Foreskin fibroblast (primary cell): Measurements from ENCODE around the gene PSRC1.

- RRBS, result no CpG with 5 or more reads among the region's 11 CpGs
These were observed 1424.4 kb upstream of the PRMT6 start for GRCh38 chr1:105631904-105632651.

DNA sequence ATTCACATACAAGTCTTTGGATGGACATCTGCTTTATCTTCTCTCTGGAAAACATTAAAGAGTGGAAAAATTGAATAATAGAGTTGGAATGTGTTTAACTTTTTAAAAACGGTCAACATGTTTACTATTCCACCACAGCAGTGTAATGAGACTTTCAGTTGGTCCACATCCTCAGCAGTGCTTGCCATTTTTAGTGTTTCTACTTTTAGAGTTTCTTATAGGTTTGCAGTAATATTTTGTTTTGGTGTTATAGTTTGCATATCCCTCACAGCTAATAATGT is 1064.2 kb upstream of the PRMT6 start:
- RRBS, result no CpG with 5 or more reads among the region's 1 CpG

GRCh38 chr1:106998249-106999062 is 58.0 kb upstream of the PRMT6 start:
- RRBS, result no CpG with 5 or more reads among the region's 3 CpGs

- RRBS, result 70% methylated on average over 8 of the region's 37 CpGs
These were observed 394.6 kb downstream of the VAV3 start for GRCh38 chr1:107570175-107571028.

DNA sequence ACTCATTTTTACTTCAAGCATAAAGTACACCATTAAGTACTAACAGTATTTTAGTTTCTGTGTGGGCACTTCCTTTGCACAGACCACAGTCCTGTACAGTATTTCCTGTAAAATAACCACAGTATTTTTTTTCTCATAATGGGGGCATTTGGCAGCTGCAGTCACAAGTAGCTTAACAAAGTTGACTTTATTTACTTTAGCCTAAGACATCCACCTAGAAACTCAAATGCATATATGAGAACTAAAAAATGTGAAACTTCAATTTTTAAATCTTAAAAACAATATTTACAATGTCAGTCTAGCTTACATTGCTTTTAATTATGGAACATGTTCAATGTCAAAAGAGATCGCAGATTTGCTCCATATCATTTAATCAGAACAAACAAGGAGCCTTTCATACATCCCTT is 135.5 kb downstream of the VAV3 start:
- RRBS, result no CpG with 5 or more reads among the region's 1 CpG

DNA sequence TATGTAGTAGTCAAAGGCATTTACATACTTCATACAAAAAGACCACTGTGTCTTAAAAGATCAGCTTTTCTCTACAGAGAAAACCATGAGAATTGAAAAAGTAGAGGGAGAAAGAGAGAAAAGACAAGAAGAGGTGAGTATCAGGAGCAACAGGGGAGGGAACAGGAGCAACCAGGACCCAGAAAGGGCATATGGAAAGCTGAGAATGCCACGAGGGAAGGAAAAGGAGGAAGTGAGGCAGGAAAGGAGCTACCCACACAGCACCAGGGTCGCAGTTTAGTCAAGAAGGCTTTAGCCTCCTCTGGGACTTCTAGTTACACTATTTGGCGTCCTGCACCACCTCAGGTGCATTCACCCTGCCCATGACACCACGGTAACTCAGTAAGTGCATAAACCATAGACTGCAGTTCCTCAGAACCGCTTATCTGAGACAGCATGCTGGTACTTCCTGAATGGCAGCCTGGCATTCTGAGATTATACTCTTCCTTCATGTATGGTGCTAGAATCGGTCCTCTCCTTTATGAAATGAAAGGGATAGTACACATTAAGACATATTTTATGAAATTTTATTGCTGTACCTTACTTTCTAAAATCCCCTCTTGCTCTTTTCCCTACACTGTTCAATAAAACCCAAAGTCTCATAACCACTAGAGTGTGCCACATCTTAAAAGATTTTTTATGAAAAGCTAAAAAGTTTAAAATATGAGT is 67.5 kb downstream of the VAV3 start:
- RRBS, result no CpG with 5 or more reads among the region's 6 CpGs

DNA sequence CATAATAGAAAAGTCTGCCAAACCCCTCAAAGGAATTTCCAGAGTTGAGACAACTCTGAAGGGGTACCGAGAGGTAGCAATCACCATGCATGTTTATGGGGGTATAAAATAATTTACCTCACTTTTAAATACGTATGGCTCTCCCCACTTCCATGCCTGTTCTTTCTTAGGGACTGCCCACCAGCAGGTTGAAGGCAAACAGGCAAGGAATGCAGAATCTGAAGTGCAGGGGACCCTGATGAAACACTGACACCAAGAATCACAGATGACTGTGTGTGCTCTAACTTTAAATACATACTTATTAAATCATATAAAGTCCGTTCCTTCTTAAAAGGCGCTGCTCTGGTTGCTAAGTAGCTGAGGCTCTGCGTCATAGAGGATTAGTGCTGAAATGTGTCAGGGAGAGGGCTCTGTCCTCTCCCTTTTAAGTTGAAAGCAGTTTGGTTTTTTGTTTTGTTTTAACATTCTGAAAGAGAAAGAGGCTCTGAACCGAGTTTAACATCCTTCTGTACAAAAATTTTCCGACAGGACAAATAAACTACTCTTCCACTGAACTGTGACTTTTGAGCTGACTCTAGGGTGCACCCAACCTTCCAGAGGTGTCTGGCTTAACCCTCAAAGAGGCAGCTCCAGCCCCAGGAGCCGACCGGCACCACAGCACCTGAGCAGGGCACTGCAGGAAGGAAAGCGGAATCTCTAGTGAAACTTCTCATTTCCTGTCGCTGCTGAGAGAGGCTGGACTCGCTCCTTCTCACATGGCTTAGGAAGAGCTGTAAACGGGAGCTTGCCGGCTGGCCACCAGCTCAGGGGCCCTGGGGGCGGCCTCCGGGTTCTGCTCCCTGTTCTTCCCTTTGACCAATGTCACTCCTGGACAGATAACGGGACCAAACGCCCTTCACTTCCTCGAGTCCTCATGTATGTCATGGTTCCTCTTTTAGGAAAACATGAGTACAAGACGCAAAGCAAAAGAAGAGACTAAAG is 1.4 kb downstream of the VAV3 start:
- RRBS, result 2% methylated on average over 3 of the region's 20 CpGs

DNA sequence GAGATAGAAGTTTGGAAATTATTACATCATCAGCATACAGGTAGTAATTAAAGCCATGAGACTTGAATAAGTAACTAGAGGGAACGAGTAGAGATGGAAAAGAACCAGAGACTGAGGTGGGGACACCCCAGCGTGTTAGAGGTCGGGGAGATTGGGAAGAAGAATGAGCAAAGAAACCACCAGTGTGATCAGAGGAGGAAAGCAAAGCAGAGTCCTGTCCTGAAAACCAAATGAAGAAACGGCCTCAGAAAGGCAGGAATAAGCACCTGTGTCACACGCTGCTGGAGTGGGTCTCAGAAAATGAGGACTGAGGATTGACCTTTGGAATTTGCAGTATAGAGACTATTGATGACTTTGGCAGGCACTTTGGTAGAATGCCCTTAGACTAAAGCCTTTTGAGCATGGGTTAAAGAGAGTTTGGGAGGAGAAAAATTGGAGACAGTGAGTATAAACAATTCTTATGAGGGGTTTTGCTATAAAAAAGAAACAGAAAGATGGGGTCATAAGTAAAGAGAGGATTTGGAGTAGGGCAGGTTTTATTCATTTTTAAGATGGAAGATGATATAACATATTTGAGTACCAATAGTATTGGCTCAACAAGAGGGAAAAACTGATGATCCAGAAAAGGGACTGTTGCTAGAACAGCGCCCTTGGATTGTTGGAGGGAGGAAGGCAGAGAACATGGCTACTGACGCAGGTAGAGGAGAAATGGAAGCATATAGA is 43.2 kb downstream of the HENMT1 start:
- RRBS, result no CpG with 5 or more reads among the region's 7 CpGs

- RRBS, result no CpG with 5 or more reads among the region's 11 CpGs
These were observed 460 bp upstream of the PRPF38B start for GRCh38 chr1:108691617-108692083.

DNA sequence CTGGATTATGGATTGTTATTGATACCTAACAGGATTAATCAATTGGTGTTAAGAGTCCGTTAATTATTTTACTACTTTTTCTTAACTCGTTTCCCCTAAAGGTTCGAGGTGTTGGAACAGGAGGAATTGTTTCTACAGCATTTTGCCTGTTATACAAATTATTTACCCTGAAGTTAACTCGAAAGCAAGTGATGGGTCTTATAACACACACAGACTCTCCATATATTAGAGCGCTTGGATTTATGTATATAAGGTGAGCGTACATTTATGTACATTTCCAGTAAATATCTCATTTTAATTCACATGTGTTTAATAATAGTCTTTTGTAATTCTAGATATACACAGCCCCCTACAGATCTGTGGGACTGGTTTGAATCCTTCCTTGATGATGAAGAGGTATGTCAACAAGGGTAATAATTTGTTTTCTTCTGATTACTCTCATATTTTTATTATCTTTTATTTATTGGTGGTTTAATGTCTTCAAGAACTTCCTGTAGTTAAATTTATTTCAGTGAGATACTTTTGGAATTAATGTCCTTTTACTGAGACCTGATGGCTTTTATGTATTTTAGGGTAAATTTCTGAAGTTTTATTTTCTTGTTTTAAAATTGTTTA is 3.9 kb downstream of the PRPF38B start:
- RRBS, result no CpG with 5 or more reads among the region's 6 CpGs

DNA sequence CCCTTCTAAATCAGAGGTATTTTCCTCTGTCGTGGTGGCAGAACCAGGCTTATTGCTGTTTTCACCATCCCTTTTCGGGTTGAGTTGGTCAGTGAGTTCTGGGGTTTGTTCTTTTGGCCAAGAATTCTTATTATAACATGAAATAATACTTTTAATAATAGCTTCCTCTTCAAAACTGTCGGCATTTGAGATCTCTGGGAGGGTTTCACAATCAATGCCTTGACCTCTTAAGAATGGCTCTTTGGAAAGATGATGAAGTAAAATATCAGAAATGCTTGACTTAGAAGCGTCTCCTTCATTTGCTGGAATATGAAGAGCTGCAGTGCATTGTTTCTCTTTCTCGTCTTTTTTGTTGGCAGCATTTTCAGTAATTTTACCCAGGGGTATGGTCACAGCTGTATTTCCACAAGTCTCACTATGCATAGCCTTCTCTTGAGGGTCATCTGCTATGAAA is 4.8 kb downstream of the AKNAD1 start:
- RRBS, result no CpG with 5 or more reads among the region's 5 CpGs

DNA sequence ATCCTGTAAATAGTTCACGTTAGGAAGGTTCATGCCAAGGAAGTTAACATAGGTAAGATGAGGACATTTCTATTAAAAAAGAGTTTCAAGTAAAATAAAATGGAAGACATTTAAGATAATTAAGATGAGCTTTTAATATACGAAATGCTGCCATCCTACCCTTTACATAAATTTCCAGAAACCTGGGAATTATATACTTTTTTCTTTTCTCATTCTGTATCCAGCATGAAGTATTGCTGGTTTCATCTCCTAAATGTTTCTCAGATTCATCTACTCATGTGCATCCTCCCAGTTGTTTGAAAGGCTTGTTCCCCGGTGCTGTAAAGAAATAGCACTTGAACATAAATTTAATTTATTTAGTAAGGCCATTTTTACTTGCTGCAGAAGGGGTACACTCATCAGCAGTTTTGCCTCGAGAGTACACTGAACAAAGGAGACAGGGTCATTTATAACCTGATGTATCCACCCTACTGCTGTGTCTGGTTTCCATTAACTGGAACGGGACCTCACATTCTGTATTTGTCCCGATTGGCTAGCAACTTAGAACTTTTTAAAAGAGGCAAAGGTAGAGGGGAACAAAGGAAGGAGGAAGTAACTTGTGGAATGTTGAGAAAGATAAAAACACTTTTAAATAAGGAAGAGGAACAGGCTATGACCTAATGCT is 12.1 kb downstream of the GPSM2 start:
- RRBS, result no CpG with 5 or more reads among the region's 6 CpGs

DNA sequence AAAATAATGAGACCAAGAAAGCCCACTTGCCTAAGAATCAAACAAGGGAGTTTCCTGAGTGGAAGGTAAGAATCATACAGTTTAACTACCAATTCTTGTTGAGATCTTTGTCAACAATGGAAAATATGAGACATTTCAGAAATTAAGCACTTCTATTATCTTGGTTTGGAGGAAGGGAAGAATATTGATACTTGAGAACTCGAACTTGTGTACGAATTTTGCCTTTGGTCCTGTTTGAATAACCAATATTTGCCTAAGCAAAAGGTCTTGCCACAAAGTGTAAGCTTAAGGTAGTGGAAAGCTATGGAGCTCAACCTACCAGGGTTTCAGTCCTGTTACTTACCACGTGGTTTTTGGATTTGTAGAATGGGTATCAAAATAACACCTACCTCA is 2.0 kb downstream of the ELAPOR1 start:
- RRBS, result no CpG with 5 or more reads among the region's 3 CpGs

- RRBS, result no CpG with 5 or more reads among the region's 10 CpGs
These were observed 24.4 kb downstream of the ELAPOR1 start for GRCh38 chr1:109138185-109138938.

- RRBS, result no CpG with 5 or more reads among the region's 4 CpGs
These were observed 37.2 kb downstream of the ELAPOR1 start for GRCh38 chr1:109150986-109151616.

- RRBS, result no CpG with 5 or more reads among the region's 27 CpGs
These were observed 15.9 kb downstream of the SARS1 start for GRCh38 chr1:109229154-109230479.

GRCh38 chr1:109259595-109260512 is 10.5 kb downstream of the CELSR2 start:
- RRBS, result no CpG with 5 or more reads among the region's 8 CpGs

DNA sequence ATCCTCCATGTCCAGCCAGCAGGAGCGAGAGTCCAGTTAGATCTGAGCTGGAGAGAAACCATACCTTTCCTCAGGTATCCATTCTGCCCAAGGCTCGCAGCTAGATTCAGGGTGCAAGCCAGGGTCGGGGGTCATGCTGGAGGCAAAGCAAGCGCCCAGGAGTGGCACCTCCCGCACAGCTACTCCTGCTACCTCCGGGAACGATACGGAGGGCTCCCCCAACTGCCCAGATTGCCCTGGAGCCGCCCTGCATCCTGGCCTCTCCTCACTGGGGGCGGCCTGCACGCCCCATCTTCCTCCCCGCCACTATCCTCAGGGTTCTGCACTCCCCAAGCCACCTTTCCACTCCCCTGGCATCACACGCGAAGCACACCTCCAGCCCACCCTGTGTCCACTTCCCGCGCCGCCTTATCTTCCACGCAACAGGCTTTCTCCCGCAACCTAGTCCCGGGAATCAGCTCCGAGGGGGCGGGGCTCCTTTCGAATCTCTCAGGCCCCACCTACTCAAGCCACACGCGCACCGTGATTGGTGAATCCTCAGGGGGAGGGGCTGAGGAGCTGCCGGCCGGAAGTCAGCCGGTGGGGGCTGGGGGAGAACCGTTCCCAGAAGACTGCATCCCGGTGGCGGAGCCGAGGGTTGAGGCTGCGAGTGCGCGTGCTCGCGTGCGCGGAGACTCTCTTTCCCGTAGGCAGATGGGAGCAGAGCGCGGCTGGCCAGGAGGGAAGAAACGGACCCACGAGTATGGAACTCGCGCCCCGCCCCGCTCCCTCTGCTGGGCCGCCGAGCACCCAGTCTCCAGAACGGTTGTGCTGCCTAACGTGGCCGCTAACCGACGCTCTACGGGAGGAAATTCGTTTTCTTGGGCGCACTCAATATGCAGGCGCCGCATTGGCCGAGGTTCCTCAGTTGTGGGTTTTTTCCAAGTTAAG is at the start of gene PSRC1:
TSS of gene PSRC1 (minus strand) at position 456 of the 930 bp plus-strand sequence.
- RRBS, result 0% methylated on average over 4 of the region's 62 CpGs

- RRBS, result no CpG with 5 or more reads among the region's 12 CpGs
These were observed 903 bp downstream of the MYBPHL start for GRCh38 chr1:109305723-109306492.

DNA sequence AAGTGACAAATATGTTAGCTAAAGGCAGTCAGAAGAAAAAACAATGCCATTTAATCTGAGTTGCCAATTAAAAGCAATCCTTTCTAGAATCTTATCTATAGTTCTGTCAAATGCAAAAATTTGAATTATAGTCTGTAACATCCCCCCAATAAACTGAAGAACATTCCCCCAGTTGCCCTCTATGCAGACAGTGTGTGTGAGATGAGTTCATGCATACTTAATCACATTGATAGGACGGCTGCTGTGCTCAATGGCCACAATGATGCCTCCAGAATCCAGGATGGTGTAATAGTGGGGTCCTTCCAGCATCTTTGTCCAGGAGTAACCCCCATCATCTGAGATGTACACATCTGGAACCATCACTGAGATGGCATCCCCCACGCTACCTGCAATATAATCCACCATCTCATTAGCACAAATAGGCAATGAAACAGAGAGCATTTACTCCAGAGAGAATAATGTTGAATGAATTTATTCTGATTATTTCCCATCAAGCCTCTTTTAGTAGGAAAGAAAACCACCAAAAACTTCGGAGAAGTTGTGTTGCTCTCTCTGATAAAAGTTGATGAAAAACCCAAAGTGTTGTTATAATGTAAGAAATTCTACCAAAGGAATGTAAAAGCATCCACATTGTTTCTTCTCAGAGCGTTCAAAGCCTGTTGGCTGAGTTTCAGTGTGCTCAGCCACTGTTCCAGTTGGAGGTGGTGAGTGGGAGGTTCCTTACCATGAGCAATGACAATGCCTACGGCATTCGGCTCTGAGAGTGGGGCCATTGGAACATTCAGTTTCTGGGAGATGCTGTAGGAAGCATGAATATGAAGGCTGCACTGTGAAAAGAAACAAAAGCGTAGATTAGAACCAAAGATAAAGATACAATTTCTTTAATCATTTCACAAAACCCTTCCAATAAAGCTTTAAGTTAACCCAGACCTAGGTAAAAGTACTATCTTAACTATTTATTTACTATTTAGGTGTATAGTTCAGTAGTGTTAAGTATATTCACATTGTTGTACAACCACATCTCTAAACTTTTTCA is 20.3 kb upstream of the MYBPHL start:
- RRBS, result no CpG with 5 or more reads among the region's 7 CpGs